Cardiac septum (tissue), 1 donor: ENCODE measurements around a stretch of chr2.

GRCh38 chr2:98294145-98294779 is 52.0 kb upstream of the CNGA3 start:
- PRO-cap = no peak

DNA sequence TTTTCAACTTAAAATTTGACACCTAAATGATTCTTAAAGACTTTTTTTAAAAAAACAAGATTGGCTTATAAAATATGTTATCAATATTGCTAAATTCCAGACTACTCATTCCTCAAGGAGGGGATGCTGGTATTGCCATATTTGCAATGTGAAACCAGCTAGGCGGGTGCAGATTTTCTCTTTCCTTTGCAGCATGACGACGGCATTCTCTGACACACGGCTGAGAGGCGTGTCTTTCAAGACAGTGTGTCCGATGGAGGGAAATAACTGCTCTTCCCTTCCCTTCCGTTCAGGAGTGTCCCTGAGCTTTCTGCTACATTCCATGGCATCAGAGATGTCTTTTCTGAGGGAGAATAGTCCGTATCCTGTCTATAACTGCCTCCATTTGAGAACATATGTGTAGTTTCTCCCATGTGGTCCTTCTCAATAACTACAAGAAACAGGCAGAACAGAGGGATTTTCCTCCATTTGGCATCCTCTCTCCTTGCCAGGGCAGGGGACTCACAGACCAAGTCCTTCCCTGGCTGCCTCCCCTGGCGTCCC is 38.1 kb upstream of the CNGA3 start:
- PRO-cap = no peak

GRCh38 chr2:98454304-98455030 is 9.8 kb downstream of the INPP4A start:
- PRO-cap = no peak

GRCh38 chr2:98615378-98616132 is 7.2 kb downstream of the UNC50 start:
- PRO-cap = no peak

GRCh38 chr2:98658721-98659446 is 50.5 kb downstream of the UNC50 start:
- PRO-cap = no peak

DNA sequence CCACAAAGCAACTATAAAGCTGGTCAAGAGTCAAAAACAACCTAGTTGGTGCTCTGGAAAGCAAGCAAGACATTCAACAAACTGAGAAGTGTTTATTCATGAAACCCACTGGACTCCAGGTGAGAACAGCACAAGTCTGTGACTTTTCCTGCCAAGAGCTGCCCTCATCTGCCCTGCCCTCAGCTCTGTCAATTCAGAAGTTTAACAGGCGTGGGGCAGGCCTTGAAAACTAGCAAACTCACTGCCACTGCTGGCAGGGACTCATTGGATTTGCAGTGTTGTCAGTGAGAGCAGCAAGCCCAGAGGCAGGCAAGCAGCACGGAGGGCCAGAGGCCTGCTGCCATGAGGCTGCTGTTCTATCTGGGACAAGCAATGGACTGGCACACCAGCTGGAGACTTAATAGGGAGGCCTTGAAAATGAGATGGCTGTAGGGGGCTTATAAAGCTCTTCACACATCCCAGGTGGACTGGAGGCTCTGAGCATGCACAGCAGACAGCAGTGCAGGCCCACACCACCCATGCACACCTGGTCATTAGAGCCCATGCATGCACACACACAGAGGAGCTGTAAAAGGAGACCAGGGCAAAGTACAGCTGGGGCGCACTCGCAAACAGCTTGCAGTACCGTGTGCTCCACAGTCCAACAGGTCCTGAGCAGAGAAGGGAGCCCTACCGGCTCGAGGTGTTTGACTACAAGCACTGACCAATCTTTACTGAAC is 28.8 kb downstream of the MGAT4A start:
- PRO-cap = no peak

GRCh38 chr2:98868450-98868826 is 67.6 kb downstream of the CRACDL start:
- PRO-cap = no peak

DNA sequence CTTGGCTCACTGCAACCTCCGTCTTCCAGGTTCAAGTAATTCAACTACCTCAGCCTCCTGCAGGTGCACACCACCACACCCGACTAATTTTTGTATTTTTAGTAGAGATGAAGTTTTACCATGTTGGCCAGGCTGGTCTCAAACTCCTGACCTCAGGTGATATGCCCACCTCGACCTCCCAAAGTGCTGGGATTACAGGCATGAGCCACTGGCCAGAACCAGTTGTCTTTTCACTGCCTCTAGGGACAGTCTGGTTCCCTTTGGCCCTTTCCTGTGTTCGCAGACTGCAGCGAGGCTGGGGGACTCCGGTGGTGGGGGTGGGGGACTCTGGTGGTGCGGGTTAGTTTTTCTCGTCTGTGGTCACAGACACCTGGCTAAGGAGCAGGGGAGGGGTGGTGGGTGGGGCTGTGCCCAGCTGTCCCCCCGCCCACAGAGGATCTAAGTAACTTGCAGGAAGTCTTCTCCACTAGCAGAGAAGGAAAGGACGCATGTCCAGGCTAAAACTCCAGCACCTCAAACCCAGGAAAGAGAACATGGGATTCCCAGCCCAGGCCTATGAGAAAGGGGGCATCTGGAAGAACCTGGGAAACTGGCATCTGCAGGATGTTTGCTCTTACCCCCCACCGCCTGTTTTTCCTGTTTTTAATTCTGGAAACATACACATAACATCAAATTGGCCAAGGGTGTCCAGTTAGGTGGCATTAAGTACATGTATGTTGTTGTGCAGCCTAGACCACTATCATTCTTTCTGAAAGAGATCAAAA is 148.5 kb upstream of the REV1 start:
- PRO-cap = no peak

DNA sequence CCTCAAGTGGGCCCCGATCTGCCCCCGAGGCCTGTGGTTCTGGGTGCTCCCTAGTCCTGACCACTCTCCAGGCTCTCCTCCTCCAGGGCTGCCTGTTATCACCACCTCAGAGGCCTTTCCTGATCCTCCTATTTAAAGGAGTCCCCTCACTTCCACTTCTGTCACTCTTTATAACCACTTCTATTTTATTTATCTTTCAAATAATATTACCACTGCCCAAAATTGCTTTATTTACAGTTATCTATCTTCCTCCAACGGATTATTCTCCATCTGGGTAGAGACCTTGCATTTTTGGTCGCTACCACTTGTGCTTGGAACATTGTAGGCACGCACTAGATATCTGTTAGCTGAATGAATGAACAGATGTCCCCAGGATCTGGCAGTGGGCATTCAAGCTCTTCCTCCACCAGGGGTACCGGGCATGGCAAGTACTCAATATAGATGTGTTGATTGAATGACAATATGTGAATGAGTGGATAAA is 267.1 kb downstream of the AFF3 start:
- PRO-cap = no peak

DNA sequence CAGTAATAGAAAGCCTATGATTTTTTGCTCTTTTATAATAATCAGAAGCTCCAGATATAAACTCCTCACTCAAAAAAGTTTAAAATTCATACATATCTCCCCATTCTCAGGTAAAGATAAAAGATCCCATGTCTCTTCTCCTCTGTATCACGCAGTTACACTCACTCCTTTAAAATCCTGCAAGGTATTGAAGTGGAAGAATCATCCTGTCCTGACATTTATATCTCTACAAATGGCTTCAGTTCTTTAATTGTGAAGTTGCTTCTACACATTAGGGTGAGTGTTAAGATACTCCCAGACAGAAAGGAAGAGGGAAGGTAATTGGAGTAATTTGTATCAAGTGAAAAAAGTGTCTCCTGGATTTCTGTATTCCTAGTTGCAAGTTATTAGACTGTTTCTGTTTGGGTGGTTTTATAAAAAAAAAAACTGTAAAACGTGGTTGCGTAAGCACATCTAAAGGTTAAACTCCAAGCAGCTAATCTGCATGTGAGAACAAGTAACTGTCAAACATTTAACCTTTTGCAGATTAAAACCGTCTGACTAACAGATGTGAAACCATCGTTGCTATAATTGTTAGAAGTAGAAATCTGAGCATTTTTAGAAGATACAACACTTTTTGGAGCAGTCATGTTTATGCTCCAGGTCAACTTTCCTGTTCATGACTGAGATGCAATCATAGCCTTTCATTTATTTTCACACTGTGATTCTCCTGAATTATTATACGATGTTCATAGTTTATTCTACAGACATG is 72.4 kb downstream of the AFF3 start:
- PRO-cap = no peak

- PRO-cap = no peak
Observed at GRCh38 chr2:100643309-100643908, 80.6 kb downstream of the PDCL3 start.

- PRO-cap = no peak
Observed at GRCh38 chr2:100653547-100654323, 90.9 kb downstream of the PDCL3 start.

GRCh38 chr2:100786291-100786670 is 33.7 kb upstream of the NPAS2 start:
- PRO-cap = no peak

GRCh38 chr2:100822669-100823137 is 2.8 kb downstream of the NPAS2 start:
- PRO-cap = unidirectional peak, minus-strand start at chr2:100822757

GRCh38 chr2:100932810-100933598 is 69.1 kb upstream of the RPL31 start:
- PRO-cap = no peak

DNA sequence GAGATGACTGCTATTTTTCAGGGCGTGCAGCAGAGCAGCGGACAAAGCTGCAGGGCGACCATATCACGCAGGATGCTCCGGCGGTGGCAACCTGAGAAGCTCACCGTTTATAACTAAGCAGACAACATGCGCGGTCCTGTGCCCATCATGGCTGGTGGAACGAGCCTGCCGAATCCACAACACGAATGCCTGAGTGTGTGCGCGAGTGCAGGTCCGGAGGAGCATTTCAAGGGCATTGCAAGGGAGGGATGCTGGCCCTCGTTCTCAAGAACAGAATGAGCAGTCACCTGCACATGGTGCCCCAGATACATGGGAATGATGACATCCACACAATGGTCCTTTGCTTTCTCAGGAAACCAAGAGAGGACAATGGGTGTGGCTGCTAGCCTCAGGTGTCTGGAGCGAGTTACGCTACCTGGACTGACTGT is 39.9 kb downstream of the TBC1D8 start:
- PRO-cap = no peak

GRCh38 chr2:101205537-101206076 is 47.1 kb upstream of the CNOT11 start:
- PRO-cap = no peak

- PRO-cap = no peak
Observed at GRCh38 chr2:101232693-101233187, 19.9 kb upstream of the CNOT11 start.

- PRO-cap = no peak
Observed at GRCh38 chr2:101239472-101239839, 13.2 kb upstream of the CNOT11 start.

- PRO-cap = no peak
Observed at GRCh38 chr2:101307493-101307808, 1.1 kb downstream of the RNF149 start.